A549 (cell line): ENCODE measurements around the gene TMEM207.

DNA sequence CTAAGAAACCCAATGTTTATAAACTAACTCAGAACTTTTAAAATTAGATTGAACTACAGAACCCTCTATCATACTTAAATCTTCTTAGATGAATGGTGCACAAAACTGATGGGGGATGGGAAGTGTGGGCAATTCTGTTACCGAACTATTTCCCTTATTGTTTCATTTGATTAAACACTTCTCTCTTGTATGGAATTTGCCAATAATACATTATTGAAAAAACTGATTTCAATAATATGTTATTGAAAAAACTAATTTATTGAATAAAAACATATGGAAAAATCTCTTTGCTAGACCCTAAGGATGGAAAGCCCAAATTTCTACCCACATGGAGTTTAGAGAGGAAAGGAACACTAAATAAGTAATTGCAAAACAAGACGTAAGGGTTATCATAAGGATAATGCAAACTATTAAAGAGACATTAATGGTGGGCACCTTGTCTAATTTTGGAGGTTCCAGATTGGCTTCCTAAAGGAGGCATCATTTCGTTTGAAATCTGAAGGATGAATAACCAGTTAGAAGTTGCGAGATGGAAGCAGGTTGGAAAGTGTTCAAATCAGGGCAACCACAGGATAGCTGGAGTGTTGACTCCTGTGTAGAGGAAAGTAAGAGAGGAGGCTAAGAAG lies 443.7 kb downstream of the LPP start:
- PRO-cap, result no peak
CAGE:
- cytosol, long polyA plus RNA, result no peak
- long polyA plus RNA, result no peak
- nucleus, long polyA plus RNA, result no peak

DNA sequence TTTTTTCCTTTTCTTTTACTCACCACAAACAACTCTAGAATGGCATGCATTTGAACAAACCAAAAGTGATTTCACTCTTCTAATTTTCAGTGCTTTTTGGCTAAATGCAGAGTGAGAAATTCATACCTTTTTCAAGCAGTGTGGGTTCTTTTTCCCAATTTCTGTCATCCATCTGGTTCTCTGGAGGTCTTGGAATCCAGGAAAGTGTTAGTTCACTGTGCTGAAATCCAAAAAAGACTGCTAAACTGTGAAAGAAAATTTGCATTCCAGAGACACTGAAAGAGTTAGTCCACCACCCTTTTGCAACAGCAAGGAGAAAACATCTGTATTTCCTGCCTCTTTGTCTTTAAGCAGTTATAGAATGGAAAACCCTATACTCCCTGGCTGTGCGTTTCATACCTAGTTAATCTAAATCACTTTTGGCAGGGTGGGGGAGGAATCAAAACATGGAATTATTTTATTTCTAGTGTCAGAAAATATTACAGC lies 317.9 kb upstream of the TPRG1 start:
- PRO-cap, result no peak
CAGE:
- cytosol, long polyA plus RNA, result no peak
- long polyA plus RNA, result no peak
- nucleus, long polyA plus RNA, result no peak

GRCh38 chr3:188866137-188866574 lies 305.6 kb upstream of the TPRG1 start:
- PRO-cap, result no peak
CAGE:
- cytosol, long polyA plus RNA, result no peak
- long polyA plus RNA, result no peak
- nucleus, long polyA plus RNA, result no peak

- PRO-cap, result no peak
CAGE:
- cytosol, long polyA plus RNA, result no peak
- long polyA plus RNA, result no peak
- nucleus, long polyA plus RNA, result no peak
Observed at GRCh38 chr3:188874714-188875514, 296.9 kb upstream of the TPRG1 start.

DNA sequence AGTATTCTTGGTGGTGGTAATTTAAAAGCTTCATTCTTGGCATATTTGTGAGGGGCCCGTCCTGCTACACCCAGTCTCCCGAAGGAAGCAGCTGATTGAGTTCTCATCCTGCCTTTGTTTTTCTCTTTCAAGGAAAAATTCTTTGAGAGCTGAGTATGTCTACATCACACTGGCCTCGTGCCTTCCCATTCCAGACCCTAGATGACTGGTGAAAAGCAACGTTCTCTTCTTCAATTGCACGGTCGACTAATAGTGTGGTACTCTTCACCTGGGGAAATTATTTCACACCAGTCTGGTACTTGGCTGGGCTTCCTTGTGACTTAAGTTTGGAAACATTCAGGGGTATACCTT lies 234.3 kb upstream of the TPRG1 start:
- PRO-cap, result no peak
CAGE:
- cytosol, long polyA plus RNA, result no peak
- long polyA plus RNA, result no peak
- nucleus, long polyA plus RNA, result no peak

DNA sequence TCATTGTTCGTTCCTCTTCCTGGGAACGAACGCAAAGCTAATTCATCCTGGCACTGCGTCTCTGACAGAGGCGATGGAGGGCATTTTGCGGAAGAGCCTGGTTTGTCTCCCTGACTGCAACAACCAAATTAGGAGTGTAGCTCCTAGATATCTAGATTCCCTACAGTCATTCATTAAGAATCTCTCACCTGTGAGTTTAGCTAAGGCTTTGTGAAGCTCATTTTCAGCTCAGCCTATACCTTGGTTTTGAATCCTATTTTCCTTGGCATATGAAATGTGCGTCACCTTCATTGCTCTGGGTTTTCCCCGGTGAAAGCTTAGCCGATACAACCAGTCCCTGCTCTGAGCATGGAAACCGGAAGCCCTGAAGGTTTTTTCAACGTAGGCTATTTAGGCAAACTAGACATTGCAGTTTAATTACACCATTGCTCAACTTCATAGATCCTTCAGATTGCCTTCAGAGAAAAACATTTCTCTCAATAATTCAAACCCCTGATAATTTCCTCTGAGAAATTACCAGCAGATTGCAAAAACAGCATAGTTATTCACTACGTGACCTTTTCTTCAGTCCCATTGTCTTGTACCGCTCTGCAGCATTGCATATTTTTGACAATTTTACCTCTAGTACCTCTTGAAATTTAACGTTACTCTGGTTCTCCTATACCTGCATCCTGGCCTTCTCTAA lies 206.8 kb upstream of the TPRG1 start:
- PRO-cap, result no peak
CAGE:
- cytosol, long polyA plus RNA, result no peak
- long polyA plus RNA, result no peak
- nucleus, long polyA plus RNA, result no peak

DNA sequence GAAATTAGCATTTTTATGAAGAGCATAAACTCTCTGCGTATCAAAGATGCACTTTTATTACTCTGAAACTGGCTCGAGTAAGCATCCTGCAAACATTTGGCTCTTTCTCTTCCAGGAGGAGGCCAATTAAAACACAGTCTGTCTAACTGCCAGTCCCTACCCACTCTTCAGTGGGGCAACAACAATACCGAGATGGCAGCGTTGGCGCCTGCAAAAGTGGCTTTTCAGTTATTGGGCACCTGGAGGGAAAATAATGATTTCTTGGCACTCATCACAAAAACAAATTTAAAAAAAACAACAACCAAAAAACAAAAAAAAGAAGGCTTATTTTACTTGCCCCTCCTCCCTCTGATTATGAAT lies 192.4 kb upstream of the TPRG1 start:
- PRO-cap, result no peak
CAGE:
- cytosol, long polyA plus RNA, result no peak
- long polyA plus RNA, result no peak
- nucleus, long polyA plus RNA, result no peak

- PRO-cap, result no peak
CAGE:
- cytosol, long polyA plus RNA, result no peak
- long polyA plus RNA, result no peak
- nucleus, long polyA plus RNA, result no peak
Observed at GRCh38 chr3:189789395-189790020, 158.3 kb downstream of the TP63 start.

GRCh38 chr3:190054991-190055551 lies 65.6 kb downstream of the P3H2 start:
- PRO-cap, result no peak
CAGE:
- cytosol, long polyA plus RNA, result no peak
- long polyA plus RNA, result no peak
- nucleus, long polyA plus RNA, result no peak

DNA sequence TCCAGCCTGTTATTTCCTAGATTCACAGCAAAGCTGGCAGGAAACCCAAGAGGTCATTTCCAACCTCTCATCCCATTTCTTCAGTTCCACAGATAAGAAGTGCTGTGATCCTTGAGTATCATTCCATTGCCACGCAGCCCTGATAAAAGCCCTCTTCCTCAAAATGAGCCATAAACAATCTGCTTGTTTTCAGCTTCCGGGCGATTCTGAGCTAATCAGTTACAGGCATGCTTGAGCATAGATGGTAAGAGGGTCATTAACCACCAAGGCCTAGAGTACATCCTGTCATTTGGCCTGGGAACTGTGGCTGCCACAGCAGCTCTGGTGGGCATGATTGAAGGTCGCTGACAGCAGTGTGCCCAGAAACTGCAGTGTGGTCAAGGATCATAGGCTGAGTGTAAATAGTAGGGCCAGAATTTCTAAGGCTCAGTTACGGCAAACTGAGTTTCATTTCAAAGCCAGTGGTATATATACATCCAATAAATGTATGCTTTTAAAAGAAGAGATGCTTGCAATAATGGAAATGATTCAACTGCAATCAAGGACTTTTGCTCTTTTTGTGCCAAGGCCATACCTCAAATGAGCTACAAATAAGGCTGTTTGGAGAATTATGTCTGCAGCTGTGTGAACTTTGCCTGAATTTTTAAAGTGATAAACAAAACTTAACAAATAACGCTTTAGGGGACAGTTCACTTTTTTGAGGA lies 47.3 kb downstream of the P3H2 start:
- PRO-cap, result no peak
CAGE:
- cytosol, long polyA plus RNA, result no peak
- long polyA plus RNA, result no peak
- nucleus, long polyA plus RNA, result no peak

GRCh38 chr3:190320434-190320915 lies 1.8 kb downstream of the CLDN1 start:
- PRO-cap, result no peak
CAGE:
- cytosol, long polyA plus RNA, result no peak
- long polyA plus RNA, result no peak
- nucleus, long polyA plus RNA, result no peak

DNA sequence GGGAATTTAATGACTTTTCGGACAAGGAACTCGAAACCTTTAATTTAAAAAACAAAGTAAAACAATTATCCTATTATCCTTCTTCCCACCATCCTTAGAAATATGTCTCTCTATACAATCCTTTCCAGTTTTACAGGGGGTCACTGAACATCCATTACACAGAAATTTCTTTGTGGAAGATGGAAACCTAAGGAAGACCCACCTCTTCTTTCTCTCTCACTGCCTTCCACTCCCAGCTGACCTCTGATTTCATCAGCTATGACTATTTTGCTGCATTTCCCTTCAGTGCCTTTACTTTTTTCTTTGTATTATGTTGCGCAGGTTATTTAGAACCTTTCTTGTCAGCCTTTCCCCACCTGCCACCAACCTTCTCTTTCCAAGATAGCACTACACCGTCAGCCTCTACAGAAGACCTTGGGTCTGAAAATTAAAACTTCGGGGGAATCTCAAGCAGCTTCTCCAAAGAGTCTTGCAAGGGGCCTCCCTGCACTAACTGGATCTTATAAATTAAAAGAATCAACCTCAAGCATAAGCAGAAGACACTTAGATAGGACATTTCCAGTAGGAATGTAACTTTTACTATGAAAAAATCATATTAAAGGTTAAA lies 1.2 kb downstream of the CLDN1 start:
- PRO-cap, result no peak
CAGE:
- cytosol, long polyA plus RNA, result no peak
- long polyA plus RNA, result no peak
- nucleus, long polyA plus RNA, result no peak

DNA sequence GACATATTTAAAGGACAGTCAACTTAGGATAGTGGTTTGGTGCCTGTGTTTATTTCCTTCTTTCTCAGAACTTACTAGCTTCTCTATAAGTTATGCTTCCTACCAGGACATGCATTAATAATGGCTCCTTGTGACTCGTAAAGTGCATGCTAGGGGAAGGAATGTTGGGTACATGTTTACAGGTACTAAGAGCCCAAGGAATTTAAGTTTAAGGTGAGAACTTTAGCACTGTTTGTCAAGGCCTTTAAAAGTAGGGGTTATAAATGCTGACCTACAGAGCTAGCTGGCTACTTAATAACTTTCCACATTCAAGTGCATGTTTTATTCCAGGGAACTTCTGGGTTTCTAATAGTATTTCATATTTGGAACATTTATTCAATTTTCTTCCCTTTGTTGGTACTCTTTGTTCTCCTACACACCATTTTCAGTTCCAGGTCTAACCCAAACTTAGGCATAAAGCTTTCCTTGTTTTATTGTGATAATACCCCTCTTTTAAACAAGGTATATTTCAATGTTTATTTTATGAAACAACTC lies at the start of gene TMEM207:
Gene TMEM207 (minus strand): TSS at position 97 of the 534 bp plus-strand sequence.
- PRO-cap, result no peak
CAGE:
- cytosol, long polyA plus RNA, result no peak
- long polyA plus RNA, result no peak
- nucleus, long polyA plus RNA, result no peak

GRCh38 chr3:190491466-190492087 lies 22.3 kb upstream of the IL1RAP start:
- PRO-cap, result no peak
CAGE:
- cytosol, long polyA plus RNA, result no peak
- long polyA plus RNA, result no peak
- nucleus, long polyA plus RNA, result no peak

DNA sequence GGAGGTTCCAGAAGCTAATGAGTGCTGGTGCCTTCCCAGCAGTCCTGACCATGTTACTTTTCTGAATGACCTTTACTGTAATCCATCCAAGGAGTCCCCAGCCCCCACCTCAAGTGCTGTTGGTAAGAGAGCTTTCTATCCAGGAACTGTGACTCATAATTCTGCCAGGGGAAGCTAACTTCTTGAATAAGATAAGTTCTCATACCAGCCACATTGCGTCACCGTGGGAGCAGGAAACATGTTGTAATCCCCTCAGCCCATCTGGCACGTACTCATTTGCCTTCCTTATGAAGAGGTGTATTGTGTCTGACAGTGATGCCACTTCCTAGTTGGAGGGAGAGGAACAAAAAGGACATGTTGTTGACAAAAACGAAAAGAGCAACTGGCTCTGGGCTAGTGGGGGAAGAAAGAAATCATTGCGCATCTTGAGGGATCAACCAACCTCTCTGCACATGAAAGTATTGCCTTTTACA lies 52.5 kb downstream of the IL1RAP start:
- PRO-cap, result no peak
CAGE:
- cytosol, long polyA plus RNA, result no peak
- long polyA plus RNA, result no peak
- nucleus, long polyA plus RNA, result no peak

DNA sequence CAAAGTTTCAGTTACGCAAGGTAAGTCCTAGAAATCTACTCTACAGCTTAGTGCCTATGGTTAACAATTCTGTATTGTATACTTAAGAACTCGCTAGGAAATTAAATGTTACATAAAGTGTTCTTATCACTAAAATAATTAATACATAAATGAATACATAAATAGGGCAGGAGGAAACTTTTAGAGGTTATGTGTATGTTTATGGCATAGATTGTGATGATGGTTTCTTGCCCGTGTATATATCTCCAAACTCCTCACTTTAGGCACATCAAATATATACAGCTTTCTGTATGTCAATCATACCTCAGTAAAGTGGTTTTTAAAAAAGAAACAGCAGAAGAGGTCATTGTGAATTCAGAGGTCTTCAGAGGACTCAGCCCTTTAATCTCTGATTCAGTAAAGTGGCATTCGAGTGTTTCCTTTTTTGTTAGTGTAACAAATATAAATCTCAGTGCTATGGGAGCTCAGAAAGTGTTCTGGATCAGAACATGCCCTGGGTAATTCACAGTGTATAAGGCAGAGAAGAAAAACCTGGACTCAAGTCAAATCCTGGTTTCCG lies 66.9 kb downstream of the IL1RAP start:
- PRO-cap, result no peak
CAGE:
- cytosol, long polyA plus RNA, result no peak
- long polyA plus RNA, result no peak
- nucleus, long polyA plus RNA, result no peak

DNA sequence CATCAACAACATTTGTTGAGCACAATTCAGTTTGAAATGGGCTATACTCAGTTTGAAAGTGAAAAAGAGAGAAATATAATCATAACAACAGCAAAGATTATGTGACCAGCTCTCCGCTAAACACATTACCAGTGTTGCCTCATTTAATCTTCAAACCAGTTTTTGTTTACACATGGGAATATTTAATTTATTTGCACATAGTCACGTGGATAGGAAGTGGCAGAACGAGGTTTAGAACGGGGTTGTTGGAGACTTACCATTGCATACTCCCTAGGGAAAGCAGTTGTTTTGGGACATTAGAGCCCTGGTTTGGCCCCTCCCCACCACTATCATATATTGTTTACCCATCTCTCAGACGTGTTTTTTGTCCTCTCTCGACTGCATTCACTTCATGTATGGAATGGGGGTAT lies 77.2 kb downstream of the IL1RAP start:
- PRO-cap, result bidirectional peak, plus-strand start at position 222 of the sequence, minus-strand start at position 136 of the sequence
CAGE:
- cytosol, long polyA plus RNA, result no peak
- long polyA plus RNA, result no peak
- nucleus, long polyA plus RNA, result no peak

DNA sequence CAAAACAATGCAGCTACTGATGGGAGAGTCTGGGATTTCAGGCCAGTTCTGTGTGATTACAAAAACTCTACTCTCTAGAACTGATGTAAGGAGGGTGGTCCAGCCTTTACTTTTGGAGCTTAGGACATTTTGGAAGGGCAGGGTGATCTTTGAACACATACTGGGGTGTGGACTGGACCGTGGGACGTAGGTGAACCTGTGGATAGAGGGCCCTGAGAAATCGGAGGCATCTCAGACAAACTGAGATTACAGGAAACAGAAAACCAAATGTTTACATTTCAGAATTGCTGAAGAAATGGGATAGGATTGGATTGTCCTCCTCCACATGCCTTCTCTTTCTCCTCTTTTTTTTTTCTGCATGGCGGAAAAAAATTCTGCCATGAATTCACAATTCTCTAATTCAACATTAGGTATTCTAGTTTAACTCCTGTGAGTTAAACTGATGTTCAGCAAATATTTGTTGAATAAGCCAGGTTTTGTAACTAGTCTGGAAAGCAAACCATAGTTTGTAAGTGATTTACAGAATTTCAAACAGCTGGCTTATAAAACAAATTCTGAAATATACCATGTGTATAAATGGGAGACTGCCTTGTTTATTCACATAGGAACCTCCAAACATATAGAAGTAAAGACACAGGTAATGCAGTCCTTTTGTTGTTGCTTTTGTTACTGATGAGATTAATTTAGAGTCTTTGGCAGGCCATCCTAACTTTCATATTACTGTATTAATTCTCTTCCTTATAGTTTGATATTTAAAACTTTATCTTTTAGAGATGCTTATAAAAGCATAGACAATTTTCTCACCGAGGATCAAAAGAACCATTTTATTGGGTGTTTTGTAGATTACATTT lies 101.1 kb downstream of the IL1RAP start:
- PRO-cap, result no peak
CAGE:
- cytosol, long polyA plus RNA, result no peak
- long polyA plus RNA, result no peak
- nucleus, long polyA plus RNA, result no peak

- PRO-cap, result no peak
CAGE:
- cytosol, long polyA plus RNA, result no peak
- long polyA plus RNA, result no peak
- nucleus, long polyA plus RNA, result no peak
Observed at GRCh38 chr3:190616692-190617261, 102.9 kb downstream of the IL1RAP start.

GRCh38 chr3:190618639-190619034 lies 104.8 kb downstream of the IL1RAP start:
- PRO-cap, result no peak
CAGE:
- cytosol, long polyA plus RNA, result no peak
- long polyA plus RNA, result no peak
- nucleus, long polyA plus RNA, result no peak